A549 (cell line): ENCODE measurements around a stretch of chr5.

DNA sequence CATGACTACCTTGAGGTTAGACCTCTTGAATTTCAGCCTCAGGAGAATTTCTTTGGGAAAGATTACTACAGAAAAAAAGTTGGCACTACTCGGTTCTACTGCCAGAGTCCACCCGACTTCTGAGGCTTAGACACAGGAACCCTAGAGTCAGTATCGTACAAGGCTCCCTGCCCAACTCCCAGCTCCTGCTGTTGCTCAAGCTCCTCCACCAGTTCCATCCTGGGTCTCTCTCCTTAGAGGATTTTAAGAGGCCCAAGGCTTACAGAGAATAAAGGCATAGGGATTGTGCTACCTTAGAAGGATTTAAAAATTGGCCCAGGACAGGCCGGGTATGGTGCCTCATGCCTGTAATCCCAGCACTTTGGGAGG, 29.0 kb upstream of the SSBP2 start:
- PRO-cap: no peak
CAGE:
- cytosol, long polyA plus RNA: no peak
- long polyA plus RNA: no peak
- nucleus, long polyA plus RNA: no peak

DNA sequence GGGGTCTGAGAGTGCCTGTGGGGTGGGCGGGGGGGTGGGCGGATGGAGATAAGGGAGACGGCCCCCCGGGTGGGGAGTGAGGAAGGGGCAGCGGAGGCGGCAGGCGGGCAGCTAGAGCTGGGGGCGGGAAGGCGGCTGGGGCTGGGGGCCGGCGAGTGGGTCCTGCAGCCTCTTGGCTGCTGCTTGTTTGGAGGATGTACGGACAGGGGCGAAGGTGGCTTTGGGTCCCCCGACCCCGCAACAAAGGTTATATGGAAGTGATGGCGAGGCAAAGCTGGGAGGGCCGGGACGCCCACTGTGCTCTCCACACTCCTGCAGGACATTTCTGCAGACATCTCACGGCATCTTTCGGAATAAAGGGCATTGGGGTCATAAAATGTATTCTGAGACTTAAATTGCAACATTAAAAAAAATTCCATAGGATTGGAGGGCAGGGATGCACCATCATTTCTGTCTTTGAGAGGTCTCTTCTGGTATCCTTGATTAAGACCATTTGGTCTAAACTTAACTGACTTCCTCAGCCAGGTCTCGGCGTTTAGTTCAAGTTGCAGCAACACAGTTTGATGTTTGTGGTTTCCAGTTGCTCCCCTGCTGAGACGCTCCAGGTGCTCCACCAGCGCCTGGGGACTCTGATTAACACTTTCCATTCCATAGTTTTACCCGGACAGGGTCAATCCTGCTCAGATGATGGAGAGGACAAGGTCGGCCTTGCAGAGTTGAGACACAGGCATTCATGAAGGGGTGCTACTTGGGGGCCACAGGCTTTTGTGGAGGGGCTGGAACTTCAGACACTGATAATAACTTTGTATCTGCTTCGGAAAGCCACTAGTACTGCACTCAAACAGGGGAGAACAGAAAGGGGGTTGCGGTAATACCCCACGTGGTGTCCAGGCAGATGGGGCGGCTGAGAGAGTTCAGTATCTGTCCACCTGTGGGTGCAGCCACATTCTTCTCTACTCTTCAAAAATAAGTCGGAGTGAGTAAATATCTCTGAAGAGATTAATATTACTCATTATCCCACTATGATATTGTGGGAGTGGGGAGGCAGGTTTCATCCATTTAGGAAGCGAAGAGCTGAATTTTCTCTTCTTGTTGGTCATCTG, 101.7 kb upstream of the SSBP2 start:
- PRO-cap: no peak
CAGE:
- cytosol, long polyA plus RNA: no peak
- long polyA plus RNA: no peak
- nucleus, long polyA plus RNA: no peak

- PRO-cap: no peak
CAGE:
- cytosol, long polyA plus RNA: no peak
- long polyA plus RNA: no peak
- nucleus, long polyA plus RNA: no peak
These were observed 1.6 kb upstream of the RPS23 start for GRCh38 chr5:82279395-82280444.

DNA sequence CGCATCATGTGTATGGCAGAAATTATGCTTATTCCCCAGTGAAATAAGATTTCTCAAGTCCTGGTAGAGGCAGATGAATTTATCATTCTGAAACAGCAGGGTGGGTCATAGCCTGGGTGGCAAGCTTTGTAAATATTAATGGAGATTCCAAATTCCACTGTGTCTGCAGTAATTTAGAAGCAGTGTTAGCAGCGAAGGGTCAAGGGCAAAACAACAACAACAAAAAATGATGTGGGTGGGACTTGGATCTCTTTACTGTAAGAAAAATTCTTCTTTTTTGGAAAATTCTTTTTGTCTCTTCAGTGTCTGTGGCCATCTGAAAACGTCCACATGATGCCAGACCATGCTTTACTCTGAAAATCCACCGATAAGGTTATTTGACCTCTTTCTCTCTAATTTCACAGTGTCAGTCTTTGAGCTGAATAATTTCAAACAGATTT, 106.0 kb upstream of the RPS23 start:
- PRO-cap: no peak
CAGE:
- cytosol, long polyA plus RNA: no peak
- long polyA plus RNA: no peak
- nucleus, long polyA plus RNA: no peak

- PRO-cap: no peak
CAGE:
- cytosol, long polyA plus RNA: no peak
- long polyA plus RNA: no peak
- nucleus, long polyA plus RNA: no peak
These were observed 260.9 kb upstream of the RPS23 start for GRCh38 chr5:82539042-82539392.

DNA sequence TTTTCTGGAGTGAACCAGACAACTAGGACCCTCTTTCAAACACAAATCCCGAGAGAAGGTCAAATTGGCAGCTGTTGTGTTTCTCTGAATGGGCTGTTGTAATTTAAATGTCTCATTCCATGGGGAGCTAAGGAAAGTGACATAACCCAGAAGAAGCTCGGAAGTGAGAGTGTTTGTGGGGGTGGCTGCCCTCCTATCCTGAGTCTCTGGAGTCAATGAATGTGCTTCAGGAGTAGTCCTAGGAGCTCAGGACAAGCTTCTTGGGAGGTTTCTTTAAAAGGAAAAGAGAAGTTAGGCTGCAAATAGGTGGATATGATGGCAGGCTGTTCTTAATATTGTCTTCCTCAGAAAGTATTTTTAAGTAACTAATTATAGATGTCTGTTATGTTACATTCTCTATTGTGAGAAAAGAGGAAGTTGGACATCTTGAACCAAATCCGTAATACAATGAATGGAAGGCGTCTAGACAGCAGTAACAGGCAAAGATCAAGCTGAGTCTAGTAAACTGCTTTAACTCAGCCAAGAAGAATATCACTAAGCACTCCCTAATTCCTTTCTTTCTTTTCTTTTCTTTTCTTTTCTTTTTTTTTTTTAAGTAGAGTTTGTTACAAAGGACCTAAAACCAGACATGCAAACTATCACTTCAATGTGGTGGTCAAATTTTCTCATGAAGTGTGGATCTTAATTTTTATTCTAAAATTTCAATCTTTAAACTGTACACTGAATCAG, 49.9 kb downstream of the TMEM167A start:
- PRO-cap: no peak
CAGE:
- cytosol, long polyA plus RNA: no peak
- long polyA plus RNA: no peak
- nucleus, long polyA plus RNA: no peak

DNA sequence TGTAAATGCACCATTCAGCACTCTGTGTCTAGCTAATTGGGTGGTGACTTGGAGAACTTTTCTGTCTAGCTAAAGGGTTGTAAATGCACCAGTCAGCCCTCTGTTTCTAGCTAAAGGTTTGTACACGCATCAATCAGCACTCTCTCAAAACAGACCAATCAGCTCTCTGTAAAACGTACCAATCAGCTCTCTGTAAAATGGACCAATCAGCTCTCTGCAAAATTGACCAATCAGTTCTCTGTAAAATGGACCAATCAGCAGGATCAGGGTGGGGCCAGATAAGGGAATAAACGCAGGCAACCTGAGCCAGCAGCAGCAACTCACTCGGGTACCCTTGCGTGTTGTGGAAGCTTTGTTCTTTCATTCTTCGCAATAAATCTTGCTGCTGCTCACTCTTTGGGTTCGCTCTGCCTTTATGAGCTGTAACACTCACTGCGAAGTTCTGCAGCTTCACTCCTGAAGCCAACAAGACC, 57.1 kb downstream of the XRCC4 start:
- PRO-cap: no peak
CAGE:
- cytosol, long polyA plus RNA: no peak
- long polyA plus RNA: no peak
- nucleus, long polyA plus RNA: no peak

GRCh38 chr5:83157078-83157571, 79.8 kb downstream of the XRCC4 start:
- PRO-cap: no peak
CAGE:
- cytosol, long polyA plus RNA: no peak
- long polyA plus RNA: no peak
- nucleus, long polyA plus RNA: no peak

DNA sequence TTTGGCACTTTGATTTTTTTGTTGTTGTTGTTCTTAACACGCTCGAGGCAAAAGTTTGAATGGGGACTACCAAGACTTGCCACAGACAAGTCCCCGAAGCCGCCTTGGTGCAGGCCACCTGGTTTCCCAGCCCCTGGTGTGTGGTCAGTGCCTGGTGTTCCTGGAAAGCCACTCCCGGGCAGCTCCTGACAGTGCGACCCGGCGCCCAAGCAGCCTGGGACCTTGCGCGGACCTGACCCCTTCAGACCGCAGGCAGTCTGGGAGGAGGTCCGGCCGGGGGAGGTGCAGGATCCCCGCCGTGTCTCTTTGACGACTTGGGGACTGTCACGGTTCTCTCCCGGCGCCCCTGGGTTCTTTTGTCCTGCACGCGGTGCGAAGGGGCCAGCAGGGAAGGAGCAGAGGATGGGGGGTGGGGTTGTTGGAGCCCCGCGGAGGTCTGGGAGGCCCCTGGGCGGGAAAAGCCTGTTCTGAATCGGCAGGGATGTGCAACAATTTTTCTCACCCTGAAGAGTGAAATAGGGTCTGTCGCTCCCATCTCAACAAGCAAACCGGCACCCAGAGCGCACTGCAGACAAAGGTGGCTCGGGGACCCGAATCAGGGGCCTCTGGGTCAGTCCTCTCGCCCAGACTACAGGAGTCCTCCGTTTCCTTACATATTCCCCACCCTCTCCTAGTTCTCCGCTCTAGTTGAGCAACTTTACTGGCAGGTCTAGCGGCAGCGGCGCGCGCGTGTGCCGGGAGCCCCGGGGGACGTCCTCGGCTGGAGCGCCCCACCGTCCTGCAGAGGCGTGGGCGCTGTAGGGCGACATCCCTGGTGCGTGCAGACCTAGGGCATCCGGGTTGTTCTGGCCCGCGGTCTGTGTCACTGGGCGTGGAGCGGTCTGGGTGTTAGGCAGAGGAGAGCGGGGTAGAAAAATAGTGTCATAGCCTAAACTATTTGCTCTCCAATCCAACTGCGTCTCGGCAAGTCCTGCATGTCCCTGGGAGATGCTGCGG, 1.1 kb downstream of the VCAN start:
- PRO-cap: no peak
CAGE:
- cytosol, long polyA plus RNA: no peak
- long polyA plus RNA: no peak
- nucleus, long polyA plus RNA: no peak

DNA sequence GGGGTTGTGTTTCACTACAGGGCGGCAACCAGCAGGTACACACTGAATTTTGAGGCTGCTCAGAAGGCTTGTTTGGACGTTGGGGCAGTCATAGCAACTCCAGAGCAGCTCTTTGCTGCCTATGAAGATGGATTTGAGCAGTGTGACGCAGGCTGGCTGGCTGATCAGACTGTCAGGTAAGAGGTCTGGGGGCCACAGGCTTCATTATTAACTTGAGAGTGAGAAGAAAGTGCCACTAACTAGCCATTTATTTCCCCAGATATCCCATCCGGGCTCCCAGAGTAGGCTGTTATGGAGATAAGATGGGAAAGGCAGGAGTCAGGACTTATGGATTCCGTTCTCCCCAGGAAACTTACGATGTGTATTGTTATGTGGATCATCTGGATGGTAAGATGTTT, 22.0 kb downstream of the VCAN start:
- PRO-cap: no peak
CAGE:
- cytosol, long polyA plus RNA: no peak
- long polyA plus RNA: no peak
- nucleus, long polyA plus RNA: no peak

DNA sequence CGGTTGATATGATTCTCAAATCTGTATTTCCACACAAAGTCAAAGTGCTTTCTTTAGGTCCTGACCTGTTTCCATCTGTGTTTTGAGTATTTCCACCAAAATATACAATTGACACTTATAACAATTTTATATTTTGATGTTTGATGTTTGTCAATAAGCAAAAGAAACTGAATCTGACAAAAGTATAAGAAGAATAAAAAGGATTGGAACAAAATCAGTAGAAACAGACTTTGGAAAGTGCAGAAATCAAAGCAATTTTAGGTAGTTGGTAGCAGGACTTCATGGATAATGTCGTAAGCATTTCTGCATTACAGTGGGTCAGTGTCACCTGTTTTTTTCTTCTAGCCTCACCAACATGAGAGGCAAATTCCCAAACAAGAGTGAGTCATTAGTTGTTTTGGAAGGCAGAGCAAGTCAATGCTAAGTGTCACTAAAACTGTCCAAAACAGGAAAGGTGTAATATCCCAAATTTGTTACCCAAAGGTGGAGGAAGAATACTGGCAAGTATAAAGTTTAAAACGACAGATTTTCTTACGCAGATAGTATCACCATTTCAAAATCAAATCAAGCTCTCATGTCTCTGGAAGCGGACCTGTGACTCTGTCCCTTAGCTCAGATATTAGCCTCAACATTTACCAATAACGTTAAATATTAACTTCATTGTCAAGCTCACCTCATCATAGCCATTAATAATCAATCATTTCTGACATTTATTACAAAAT, 901.4 kb upstream of the COX7C start:
- PRO-cap: no peak
CAGE:
- cytosol, long polyA plus RNA: no peak
- long polyA plus RNA: no peak
- nucleus, long polyA plus RNA: no peak

DNA sequence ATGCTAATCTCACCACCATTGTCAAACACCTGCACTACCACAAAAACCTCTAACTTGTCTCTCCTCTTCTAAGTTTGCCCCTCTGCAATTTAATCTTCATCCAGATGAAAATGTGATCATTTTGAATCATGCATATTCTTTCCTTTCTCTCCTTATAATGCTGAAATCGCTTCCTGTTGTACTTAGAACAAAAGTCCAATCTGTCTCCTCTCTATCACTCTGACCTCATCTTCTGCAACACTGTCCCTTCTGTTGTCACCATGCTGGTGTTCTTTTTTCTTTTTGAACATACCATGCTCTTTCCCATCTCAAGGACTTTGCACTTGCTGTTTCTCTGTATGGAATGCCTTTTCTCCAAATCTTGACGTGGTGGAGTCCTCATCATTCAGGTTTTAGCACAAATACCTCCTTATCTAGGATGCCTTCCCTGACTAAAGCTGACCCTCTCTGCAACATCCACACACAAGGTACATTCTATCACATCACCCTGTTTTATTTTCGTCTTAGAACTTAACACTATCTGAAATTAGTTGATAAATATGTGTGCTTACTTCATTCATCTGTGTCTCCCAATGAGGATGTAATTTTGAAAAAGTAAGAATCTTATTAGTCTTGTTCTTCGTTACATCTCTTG, 145.5 kb upstream of the RASA1 start:
- PRO-cap: no peak
CAGE:
- cytosol, long polyA plus RNA: no peak
- long polyA plus RNA: no peak
- nucleus, long polyA plus RNA: no peak

DNA sequence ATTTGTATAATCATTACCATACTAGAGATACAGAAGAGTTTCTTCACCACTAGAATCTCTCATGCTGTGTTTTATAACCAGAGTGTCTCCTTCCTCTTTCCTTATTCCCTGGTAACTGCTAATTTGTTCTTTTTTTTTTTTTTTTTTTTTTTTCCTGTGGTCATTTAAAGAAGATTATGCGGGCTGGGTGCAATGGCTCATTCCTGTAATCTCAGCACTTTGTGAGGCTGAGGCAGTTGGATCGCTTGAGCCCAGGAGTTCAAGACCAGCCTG, 11.0 kb downstream of the RASA1 start:
- PRO-cap: no peak
CAGE:
- cytosol, long polyA plus RNA: no peak
- long polyA plus RNA: no peak
- nucleus, long polyA plus RNA: no peak

DNA sequence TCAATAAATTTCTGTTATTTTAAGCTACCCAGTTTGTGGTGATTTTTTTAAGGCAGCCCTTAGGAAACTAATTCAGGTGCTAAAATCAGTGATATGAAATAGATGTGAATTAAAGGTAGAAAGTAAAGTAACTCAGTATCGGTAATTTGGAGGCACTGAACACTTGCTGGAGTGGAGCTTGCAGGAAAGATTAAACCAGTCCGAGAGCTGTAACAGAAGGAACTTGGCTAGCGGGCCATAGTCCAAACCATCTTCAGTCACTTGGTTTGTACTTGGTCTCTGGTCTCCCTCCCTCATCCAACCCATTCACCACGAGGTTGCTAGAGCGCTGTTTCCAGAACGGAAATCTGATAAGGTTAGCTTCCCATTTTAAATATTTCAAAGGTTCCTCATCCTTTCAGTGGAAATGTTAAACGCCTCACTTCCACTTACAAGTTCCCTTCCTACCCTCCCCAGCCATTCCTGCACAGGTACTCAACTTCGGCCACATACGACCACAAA, 925 bp downstream of the CCNH start:
- PRO-cap: no peak
CAGE:
- cytosol, long polyA plus RNA: no peak
- long polyA plus RNA: no peak
- nucleus, long polyA plus RNA: no peak

GRCh38 chr5:88052227-88053116, 216.2 kb downstream of the TMEM161B start:
- PRO-cap: no peak
CAGE:
- cytosol, long polyA plus RNA: no peak
- long polyA plus RNA: no peak
- nucleus, long polyA plus RNA: no peak

DNA sequence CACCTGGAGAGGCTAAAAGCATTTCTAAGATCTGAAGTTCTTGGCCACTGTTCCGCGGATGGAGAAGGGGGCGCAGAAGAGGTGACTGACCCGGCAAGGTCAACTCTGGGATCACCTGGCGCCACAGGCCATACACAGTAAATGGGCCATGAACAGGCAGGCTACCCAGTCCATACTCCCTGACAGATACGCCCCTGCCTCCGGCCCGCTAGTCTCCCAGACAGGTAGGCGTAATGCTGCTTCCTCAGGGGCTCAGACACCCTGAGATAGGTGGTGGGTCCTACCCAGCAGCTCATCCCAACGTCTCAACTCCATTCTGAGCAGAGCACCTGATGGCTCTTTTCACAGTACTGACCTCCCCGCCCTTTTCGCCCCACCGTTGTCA, 342 bp downstream of the TMEM161B start:
- PRO-cap: no peak
CAGE:
- cytosol, long polyA plus RNA: no peak
- long polyA plus RNA: no peak
- nucleus, long polyA plus RNA: no peak

GRCh38 chr5:88502463-88502664, 233.7 kb upstream of the TMEM161B start:
- PRO-cap: no peak
CAGE:
- cytosol, long polyA plus RNA: no peak
- long polyA plus RNA: no peak
- nucleus, long polyA plus RNA: no peak

GRCh38 chr5:88665694-88666365, 217.2 kb downstream of the MEF2C start:
- PRO-cap: no peak
CAGE:
- cytosol, long polyA plus RNA: no peak
- long polyA plus RNA: no peak
- nucleus, long polyA plus RNA: no peak

DNA sequence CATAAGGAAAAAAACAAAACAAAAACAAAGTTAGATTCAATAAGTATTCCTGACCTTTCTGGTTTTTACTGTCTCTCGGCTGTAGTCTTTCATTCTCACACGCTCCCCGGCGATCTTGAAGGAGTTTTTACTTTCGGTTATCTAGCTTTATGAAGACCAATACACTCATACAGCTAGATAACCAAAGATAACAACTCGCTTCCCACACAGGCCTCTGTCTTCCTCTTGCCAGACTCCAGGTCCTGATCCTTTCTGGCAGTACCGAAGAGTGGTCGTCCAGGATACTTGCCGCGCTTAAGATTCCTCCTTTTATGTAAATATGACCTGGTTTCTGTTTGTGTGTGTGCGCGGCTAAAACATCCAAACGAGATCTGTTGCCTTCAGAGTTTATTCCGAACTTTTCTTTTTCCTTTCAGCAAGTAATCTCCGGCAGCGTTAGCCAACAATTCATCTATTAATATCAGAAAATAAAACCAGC, 216.2 kb downstream of the MEF2C start:
- PRO-cap: no peak
CAGE:
- cytosol, long polyA plus RNA: no peak
- long polyA plus RNA: no peak
- nucleus, long polyA plus RNA: no peak

DNA sequence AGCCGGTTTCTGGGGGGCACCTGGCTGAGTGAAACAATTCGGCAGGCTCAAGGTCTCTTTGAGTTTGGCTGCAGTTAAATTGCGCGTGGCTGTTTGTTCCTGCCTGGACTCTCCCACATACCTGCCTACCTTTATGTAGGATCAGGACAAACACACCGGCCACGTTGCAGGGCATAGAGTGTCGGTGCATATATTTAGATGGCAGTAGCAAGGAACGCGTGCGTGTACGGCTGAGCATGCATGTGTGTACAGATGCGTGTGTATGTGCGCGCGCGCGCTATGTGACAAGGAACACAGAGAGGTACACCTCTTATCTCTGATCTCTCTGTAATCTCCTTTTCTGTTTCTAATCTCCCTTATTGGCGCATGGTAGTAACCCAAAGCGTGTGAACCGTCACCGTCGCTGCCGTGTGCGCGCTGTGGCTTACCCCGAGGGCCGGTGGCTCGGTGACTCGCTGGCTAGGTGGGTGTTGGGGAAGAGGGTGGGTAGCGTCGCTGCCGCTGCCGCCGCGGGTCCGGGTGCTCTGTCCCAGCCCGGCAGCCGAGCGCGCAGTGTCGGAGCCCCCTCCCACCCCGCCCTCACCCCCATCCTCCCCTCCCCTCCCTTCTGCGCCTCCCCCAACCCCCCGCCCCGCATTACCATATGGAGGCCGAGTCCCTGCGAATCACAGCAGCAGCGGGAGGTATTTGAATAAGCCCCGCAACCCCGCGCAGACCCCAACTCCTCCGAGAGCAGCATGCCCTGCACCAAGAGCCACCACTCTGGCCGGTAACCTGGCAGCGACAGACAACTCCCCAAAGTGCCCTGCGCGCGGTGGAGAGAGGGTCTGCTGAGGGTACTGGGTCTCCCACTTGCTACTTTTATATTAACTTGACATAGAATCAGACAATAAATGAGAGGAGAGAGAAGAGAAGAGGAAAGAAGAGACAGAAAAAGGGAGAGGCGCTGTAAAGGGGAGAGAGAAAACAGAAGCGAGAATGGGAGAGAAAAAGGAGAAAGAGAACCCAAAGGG, 204.8 kb downstream of the MEF2C start:
- PRO-cap: no peak
CAGE:
- cytosol, long polyA plus RNA: no peak
- long polyA plus RNA: no peak
- nucleus, long polyA plus RNA: no peak